Ovary (tissue), 7 donors: ENCODE data around the genes TMIGD1 and SUZ12.

GRCh38 chr17:29716047-29716644 lies 93.4 kb upstream of the CORO6 start:
- PRO-cap, 7 experiments = no peak in any of the 7 experiments
- RAMPAGE, long total RNA, 2 experiments = no peak in any of the 2 experiments

GRCh38 chr17:29726649-29727532 lies 104.2 kb upstream of the CORO6 start:
- PRO-cap, 7 experiments = no peak in any of the 7 experiments
- RAMPAGE, long total RNA, 2 experiments = no peak in any of the 2 experiments

DNA sequence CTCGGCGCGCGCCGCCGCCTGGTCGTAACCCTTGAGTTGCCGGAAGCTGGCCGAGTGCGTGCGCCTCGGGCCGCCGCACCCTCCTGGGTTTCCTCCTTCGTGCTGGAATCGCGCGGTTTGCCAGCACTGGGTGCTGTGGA lies 118 bp upstream of the SSH2 start:
- PRO-cap, 7 experiments = peak in 7 of 7 experiments; most common plus-strand start position 34 of the sequence (in 7)
- RAMPAGE, long total RNA, 2 experiments = no peak in any of the 2 experiments

DNA sequence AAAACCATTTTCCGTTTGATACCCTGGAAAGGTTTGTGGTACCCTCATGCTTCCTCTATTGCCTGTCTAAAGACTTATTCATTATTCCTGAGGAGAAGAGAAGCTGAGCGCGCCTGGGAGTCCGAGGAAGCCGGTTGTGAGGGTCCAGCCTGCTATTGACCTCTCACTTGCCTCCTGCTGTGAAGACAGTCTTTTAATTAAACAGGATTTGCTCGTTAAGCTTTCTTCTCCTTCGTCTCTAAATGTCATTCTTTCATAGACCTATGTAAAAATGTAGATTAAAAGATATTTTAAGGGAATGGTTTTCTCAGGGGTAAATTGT lies 678 bp upstream of the SSH2 start:
- PRO-cap, 7 experiments = no peak in any of the 7 experiments
- RAMPAGE, long total RNA, 2 experiments = no peak in any of the 2 experiments

- PRO-cap, 7 experiments = no peak in any of the 7 experiments
- RAMPAGE, long total RNA, 2 experiments = no peak in any of the 2 experiments
These were observed 27.9 kb downstream of the BLMH start for GRCh38 chr17:30263551-30264442.

DNA sequence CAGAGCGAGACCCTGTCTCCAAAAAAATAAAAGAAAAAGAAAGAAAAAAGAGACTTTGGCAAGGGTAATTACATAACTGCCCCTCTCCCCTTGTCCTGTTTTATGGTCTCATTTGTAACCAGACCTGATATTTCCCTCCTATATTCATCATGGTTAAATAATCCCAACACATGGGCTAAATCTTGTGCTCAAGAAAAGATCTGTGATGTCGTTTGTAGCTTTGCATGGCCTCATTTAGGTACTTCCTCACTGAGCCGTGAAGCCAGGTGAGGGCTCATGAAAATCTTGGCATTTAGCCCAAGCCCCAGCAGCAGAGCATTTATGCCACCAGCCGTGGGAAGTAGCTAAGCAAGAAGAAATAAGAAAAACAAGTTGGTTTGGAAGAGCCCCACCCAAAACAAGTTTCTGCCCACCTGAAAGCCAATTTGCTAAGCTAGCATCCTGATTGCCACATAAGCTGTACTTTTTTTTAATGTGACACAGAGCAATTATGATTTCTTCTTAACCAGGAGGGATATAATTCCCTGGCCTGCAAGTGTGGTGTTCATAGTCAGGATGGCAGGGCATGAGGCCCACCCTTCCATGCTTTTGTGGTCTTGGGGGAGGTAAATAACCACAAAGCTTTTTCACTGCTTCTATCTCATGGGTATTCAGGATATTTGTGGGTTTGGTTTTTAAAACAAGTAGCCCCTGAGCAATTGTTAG lies 10.6 kb downstream of the TMIGD1 start:
- PRO-cap, 7 experiments = no peak in any of the 7 experiments
- RAMPAGE, long total RNA, 2 experiments = no peak in any of the 2 experiments

GRCh38 chr17:30333974-30334173 lies at the start of gene TMIGD1:
Gene TMIGD1 (minus strand): TSS chr17:30334057.
- PRO-cap, 7 experiments = no peak in any of the 7 experiments
- RAMPAGE, long total RNA, 2 experiments = no peak in any of the 2 experiments

DNA sequence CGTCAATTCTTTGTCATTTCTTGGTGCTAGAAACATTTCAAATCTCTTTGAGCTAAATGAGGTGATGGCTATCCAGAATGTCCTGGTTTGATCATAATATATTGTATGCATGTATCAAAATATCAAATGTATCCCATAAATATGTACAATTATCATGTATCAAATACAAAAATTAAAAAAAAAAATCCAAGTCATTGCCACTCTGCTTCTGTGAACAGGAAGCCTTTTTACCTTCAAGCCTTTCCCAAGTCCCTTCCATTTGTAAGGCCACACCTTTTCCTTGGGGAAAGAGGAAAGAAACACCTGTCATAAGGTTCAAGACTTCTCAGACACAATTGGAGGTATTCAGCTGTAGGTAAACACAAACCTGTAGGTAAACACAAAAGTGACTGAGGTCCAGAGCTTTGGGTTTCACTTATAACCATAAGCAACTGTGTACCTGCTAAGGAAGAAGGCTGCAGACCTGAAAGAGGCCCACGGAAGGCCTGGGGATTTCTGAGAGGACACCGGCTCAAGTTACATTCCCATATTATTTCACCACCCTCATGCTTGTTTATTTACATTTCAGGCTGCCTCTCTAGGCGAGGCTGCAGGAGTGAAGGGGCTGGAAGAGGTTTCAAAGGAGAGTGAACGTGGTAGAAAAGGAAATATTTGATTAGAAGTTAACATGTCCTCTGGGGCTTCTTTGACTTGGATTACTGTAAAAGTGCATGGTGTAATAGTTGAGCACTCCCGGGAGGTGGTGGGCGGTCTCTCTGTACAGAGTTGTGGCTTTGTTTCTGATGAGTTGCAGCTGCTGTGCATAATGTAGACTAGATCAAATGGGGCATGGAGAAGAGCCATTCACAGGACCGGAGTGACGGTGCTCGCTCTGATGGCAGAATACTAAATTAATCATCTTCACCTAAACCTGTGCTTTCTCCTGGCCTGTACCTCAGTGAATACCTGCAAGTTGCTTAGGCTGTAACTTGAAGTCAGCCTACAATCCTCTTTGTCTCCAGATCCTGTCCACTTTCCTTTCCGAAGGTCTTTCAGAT lies 2.2 kb upstream of the CPD start:
- PRO-cap, 7 experiments = no peak in any of the 7 experiments
- RAMPAGE, long total RNA, 2 experiments = no peak in any of the 2 experiments

GRCh38 chr17:30470738-30471365 lies 6.4 kb upstream of the GOSR1 start:
- PRO-cap, 7 experiments = no peak in any of the 7 experiments
- RAMPAGE, long total RNA, 2 experiments = no peak in any of the 2 experiments

DNA sequence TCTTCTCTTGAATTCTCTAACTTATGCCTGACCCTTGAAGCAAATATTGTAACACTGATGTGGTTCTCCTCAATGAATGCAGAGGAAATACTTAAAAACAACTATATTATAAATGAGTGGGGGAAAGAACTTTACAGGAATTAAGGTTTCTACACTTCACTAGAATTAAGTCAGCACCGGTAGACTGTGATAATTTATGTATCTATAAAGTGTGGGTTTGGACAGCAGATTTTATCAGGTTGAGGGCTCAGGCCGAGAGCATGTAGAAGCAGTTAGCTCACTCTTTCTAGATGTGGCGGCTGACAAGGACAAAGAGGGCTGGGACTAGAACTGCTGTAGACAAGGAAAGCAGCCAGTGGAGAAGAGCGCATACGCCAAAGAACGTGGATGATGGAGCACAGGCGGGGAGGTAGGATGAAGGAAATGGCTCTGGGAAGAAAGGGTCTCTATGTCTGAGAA lies 566 bp upstream of the GOSR1 start:
- PRO-cap, 7 experiments = no peak in any of the 7 experiments
- RAMPAGE, long total RNA, 2 experiments = no peak in any of the 2 experiments

GRCh38 chr17:30700869-30701529 lies 123.5 kb downstream of the CRLF3 start:
- PRO-cap, 7 experiments = no peak in any of the 7 experiments
- RAMPAGE, long total RNA, 2 experiments = no peak in any of the 2 experiments

- PRO-cap, 7 experiments = no peak in any of the 7 experiments
- RAMPAGE, long total RNA, 2 experiments = no peak in any of the 2 experiments
These were observed 118.4 kb downstream of the CRLF3 start for GRCh38 chr17:30706104-30706383.

GRCh38 chr17:30950462-30951122 lies 20.2 kb upstream of the RNF135 start:
- PRO-cap, 7 experiments = no peak in any of the 7 experiments
- RAMPAGE, long total RNA, 2 experiments = no peak in any of the 2 experiments

DNA sequence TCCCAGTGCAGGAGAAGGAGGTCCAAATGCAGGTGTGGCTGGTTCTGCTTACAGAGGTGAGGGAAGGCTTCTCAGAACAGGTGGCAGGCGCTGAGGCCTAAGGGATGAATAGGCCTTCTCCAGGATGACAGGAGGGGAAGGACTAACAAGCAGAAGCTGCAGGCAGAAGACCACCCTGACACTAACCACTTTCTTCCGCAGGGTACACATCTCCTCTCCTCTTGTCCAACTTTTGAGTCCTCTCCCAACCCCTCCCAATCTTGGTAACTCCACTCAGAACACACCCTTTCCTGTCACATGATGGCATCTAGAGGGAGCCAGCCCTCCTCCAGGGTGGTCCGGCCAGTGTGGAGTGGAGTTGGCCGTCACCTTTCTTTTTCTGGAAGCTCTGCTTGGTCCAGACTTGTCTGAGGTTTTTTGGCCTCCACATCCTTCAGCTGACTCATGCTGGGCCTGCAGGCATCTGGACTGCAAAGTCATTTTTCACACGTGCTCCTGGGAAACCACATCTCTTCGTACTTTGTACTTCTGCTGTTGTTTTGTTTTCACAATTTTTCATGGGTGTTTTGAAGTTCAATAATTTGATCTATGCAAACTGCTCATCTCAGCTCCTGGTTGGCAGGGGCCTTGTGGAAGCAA lies 42.7 kb upstream of the NF1 start:
- PRO-cap, 7 experiments = no peak in any of the 7 experiments
- RAMPAGE, long total RNA, 2 experiments = no peak in any of the 2 experiments

DNA sequence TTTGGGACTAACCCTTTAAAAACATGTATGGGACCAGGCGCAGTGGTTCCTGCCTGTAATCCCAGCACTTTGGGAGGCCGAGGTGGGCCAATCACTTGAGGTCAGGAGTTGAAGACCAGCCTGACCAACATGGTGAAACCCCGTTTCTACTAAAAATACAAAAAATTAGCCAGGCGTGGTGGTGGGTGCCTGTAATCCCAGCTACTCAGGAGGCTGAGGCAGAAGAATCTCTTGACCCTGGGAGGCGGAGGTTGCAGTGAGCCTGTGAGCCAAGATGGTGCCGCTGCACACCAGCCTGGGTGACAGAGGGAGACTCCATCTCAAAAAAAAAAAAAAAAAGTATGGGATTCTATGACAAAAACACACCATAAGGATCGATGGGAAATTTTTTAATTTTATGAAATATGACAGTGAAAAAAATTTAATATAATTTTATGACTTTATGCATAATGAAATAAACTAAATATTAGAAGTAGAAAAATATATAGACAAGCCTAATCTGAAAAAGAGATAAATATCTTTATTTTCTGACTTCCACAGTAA lies 1.6 kb downstream of the EVI2B start:
- PRO-cap, 7 experiments = no peak in any of the 7 experiments
- RAMPAGE, long total RNA, 2 experiments = no peak in any of the 2 experiments

DNA sequence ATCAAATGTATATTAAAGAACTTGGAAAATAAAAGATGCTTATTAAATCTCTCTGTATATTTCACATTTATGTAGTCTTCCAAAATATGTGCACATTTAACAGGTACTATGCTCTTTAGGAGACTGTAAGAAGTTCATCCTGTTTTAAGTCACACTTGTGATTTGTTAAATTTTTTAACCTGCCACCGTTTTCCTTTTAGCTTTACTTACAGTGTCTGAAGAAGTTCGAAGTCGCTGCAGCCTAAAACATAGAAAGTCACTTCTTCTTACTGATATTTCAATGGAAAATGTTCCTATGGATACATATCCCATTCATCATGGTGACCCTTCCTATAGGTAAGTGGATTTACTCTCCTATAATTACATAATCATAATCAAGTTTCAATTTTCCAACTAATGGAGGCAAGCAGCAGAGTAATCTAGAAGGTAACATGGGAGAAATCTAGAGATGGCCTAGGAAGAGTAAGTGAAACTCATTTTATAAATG lies 28.6 kb upstream of the EVI2A start:
- PRO-cap, 7 experiments = no peak in any of the 7 experiments
- RAMPAGE, long total RNA, 2 experiments = no peak in any of the 2 experiments

DNA sequence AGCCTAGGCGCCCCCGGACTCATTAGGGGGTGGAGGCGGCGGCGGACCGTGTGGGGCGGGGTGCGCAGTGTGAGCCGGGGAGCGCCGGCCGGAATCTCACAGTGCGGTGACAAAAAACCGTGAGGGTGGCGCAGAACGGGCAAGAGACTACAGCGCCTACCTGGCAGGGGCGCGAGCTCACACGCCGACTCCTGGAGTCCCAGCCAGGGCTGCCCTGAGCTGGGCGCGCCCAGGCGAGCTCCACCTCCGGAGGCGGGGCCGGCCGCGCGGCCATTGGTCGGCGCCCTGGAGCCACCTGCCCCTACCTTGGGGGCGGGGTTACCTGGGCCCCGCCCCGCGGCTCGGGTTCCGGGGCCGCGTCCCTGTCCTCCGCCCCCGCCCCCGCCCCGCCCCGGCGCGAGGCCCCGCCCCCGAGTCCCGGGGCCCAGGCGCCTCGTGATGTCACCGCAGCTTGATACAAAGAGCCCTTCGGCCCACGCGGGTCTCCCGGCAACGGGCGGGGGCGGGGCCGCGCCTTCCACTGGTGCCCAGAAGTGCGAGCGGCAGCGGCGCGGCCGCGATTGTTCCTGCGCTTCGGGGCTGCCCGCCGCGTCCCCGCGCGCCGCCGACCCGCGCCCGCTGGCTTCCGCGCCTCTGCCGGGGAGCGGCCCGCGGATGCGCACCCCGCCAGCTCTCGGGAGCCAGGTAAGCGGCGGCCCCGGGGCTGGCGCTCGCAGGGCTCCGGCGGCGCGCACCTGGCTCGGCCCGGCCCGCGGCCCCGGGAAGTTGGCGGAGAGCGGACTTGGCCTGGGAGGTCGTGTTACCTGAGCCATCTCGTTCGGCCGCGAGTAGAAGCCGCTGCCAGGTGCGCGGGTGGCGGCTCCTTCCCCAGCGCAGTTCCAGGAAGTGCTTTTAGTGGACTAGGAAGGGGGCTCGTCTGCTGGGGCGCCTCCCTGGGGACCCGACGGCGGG lies 96.4 kb downstream of the RAB11FIP4 start:
- PRO-cap, 7 experiments = peak in 7 of 7 experiments; most common plus-strand start position 520 of the sequence (in 7); most common minus-strand start position 193 of the sequence (in 7)
- RAMPAGE, long total RNA, 2 experiments = no peak in any of the 2 experiments

GRCh38 chr17:31561266-31562482 lies 170.2 kb downstream of the RAB11FIP4 start:
- PRO-cap, 7 experiments = no peak in any of the 7 experiments
- RAMPAGE, long total RNA, 2 experiments = no peak in any of the 2 experiments

- PRO-cap, 7 experiments = no peak in any of the 7 experiments
- RAMPAGE, long total RNA, 2 experiments = no peak in any of the 2 experiments
These were observed 175.1 kb downstream of the RAB11FIP4 start for GRCh38 chr17:31566490-31567091.

DNA sequence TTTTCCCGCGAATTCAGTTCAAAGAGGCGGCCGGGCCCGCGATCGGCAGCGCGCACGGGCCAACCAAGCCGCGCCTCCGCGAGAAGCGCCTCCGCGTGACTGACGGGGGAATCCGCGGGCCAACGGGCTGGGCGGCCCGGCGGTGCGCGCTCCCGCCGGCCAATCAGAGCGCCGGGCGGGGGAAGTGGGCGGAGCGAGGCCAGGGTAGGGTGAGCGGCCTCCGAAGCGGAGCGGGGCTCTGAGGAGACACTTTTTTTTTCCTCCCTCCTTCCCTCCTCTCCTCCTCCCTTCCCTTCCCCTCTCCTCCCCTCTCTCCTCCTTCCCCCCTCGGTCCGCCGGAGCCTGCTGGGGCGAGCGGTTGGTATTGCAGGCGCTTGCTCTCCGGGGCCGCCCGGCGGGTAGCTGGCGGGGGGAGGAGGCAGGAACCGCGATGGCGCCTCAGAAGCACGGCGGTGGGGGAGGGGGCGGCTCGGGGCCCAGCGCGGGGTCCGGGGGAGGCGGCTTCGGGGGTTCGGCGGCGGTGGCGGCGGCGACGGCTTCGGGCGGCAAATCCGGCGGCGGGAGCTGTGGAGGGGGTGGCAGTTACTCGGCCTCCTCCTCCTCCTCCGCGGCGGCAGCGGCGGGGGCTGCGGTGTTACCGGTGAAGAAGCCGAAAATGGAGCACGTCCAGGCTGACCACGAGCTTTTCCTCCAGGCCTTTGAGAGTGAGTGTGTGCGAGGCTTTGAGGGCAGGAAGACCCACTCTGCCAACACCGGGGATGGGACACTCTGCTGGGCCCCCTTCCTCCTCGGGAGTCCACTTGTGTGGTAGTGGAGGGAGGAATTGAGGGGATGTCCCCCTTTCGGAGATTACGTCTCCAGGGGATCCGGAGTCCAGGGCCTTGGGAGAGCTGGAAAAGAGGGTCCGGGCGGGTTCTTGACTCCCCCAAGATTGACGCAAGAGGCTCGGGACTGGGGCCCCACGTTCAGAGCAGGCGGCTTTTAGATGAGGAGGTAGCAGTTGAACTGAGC lies at the start of gene SUZ12:
Gene SUZ12 (plus strand): TSS at position 191 of the 1,011 bp plus-strand sequence.
- PRO-cap, 7 experiments = peak in 7 of 7 experiments; most common plus-strand start position 202 of the sequence (in 6); most common minus-strand start position 77 of the sequence (in 4)
- RAMPAGE, long total RNA, 2 experiments = start-site peak on the plus strand in 1 of 2 experiments, centred at position 255 of the sequence, 21 reads per replicate